Ureter (tissue), 1 donor: Measurements from ENCODE around the genes CPEB2 and FGFBP1.

DNA sequence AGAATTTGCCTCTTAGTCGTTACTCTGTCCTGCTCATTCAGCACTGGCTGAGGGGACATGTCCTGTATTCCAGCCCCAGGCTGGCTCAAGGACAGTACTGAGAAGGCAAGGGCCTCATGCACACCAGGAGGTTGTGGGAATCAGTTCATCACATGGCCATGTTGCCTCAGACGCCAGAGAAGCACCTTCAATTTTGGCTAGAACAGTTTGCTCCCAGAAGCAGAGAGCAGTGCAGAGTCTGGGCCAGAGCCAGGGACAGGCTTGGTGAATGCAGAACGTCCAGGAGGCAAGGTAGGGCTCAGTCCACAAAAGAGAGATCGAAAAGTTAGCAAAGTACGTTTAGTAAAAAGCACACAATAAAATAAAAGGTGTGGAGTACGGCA is 1.1 kb upstream of the SLC2A9 start:
- PRO-cap = no peak

GRCh38 chr4:10023744-10024164 is 2.5 kb upstream of the SLC2A9 start:
- PRO-cap = no peak

- PRO-cap = no peak
Observed at GRCh38 chr4:10072126-10073437, 44.0 kb downstream of the WDR1 start.

GRCh38 chr4:10093668-10094581 is 22.7 kb downstream of the WDR1 start:
- PRO-cap = no peak

- PRO-cap = no peak
Observed at GRCh38 chr4:10094582-10095676, 21.7 kb downstream of the WDR1 start.

- PRO-cap = no peak
Observed at GRCh38 chr4:10584024-10584362, 100.6 kb downstream of the CLNK start.

DNA sequence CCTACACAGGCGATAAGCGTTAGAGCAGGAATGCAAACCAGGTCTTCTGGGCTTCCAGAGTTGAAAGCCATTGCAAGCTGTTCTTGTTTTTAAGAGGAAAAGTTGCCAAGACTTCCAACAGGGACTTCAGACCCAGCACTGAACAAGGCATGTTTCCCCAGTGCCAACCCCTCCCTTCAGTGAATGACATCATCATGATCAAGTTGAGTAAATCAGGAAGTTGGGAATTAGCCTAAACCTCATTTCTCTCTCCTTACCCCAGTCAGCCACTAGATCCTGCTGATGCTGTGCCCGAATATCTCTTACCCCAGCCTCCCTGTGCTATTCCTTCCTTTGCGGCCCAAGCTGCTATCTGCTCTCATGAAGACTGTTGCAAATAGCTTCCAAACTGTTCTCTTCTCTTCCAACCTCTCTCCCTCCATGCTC is 355.0 kb downstream of the HS3ST1 start:
- PRO-cap = no peak

- PRO-cap = no peak
Observed at GRCh38 chr4:11336642-11336874, 92.1 kb downstream of the HS3ST1 start.

- PRO-cap = no peak
Observed at GRCh38 chr4:11426661-11428004, 1.6 kb downstream of the HS3ST1 start.

DNA sequence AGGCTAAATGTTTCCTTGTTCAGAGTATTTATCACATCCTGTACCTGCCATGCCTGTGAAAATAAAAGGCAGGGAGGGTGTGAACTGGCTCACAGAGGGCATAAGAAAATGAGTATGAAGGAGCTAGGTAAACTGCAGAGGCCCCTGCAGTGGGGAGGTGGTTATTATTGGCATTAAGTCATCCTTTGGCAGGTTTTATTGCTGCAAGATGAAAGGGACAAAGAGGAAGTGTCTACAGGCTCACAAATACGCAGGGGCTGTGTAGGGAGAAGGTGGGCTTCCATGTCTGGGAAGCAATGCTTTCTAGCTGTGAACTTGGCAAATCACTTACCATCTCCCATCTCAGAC is 76.9 kb upstream of the HS3ST1 start:
- PRO-cap = no peak

- PRO-cap = no peak
Observed at GRCh38 chr4:11624886-11625325, 196.2 kb upstream of the HS3ST1 start.

DNA sequence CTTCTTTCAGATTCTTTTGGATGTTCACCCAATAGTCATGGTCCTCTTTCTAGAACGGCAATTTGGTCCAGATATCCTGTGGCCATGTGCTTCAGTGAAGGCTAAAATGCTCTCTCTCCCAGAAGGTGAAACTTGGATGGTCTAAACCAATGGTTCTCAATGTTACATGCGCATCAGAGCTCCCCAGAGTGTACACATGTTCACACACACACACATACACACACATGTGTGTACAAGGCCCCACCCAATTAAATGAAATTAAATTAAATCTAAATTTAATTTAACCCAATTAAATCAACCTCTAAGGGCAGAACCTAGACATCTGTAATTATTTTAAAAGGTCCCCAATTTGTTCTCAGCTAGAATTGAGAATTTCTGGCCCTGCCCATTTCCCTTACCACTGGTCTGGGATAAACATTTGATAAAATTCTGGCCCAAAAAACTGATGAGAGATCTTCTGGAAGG is 127.3 kb downstream of the RAB28 start:
- PRO-cap = no peak

DNA sequence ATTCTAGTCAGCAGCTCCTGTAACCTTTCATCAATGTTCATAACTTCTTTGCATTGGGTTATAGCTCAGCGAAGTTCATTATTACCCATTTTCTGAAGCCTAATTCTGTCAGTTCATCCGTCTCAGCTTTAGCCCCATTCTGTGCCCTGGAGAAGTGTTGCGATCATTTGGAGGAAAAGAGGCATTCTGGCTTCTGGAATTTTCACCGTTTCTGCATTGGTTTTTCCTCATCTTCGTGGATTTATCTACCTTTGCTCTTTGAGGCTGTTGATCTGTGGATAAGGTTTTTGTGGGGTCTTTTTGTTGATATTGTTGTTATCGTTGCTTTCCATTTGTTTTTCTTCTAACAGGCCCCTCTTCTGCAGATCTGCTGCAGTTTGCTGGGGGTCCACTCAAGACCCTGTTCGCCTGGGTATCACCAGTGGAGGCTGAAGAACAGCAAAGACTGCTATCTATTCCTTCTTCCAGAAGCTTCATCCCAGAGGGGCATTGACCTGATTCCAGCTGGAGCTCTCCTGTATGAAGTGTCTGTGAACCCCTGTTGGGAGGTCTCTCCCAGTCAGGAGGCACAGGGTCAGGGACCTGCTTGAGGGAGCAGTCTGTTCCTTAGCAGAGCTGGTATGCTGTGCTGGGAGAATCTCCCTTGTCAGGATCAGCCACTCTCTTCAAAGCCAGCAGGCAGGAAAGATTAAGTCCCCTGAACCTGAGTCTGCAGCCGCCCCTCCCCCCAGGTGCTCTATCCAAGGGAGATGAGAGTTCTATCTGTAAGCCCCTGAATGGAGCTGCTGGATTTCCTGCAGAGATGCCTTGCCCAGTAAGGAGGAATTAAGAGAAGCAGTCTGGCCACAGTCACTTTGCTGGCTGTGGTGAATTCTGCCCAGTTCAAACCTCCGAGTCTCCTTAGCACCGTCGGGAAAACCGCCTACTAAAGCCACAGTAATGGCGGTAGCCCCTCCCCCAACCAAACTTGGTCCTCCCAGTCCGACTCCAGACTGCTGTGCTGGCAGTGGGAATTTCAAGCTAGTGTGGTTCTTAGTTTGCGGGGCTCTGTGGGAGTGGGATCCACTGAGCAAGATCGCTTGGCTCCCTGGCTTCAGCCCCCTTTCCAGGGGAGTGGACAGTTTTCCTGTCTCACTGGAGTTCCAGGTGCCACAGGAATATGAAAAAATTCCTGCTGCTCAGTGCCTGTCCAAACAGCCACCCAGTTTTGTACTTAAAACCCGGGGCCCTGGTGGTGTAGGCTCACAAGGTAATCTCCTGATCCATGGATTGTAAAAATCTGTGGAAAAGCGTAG is 38.4 kb downstream of the RAB28 start:
- PRO-cap = no peak

DNA sequence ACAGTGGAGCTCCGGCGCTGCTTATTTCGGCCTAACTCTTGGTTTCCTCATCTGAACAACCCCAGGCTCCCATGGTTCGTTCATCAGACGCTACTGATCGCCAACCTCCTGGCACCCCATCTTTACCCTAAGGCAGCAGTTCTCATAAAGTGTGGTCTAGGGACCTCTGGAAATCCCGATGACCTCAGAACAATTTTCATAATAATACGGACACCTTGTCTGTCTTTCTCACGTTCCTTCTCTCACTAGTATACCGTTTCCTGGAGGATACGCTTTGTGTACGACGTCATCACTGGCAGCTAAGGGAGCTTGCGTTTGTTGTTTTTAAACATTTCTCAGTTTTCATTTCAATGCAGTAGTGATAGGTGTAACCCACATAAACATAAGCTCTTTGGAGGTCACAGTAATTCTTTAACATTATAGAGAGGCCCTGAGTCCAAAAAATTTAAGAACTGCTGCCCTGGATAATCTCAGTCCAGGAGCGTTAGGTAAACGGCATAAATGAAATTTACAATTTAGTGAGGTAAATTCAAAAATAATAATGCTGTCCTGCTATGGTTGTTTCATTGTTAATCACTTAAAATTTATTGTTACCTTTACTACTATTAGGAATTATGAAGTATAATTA is 855 bp upstream of the RAB28 start:
- PRO-cap = no peak

DNA sequence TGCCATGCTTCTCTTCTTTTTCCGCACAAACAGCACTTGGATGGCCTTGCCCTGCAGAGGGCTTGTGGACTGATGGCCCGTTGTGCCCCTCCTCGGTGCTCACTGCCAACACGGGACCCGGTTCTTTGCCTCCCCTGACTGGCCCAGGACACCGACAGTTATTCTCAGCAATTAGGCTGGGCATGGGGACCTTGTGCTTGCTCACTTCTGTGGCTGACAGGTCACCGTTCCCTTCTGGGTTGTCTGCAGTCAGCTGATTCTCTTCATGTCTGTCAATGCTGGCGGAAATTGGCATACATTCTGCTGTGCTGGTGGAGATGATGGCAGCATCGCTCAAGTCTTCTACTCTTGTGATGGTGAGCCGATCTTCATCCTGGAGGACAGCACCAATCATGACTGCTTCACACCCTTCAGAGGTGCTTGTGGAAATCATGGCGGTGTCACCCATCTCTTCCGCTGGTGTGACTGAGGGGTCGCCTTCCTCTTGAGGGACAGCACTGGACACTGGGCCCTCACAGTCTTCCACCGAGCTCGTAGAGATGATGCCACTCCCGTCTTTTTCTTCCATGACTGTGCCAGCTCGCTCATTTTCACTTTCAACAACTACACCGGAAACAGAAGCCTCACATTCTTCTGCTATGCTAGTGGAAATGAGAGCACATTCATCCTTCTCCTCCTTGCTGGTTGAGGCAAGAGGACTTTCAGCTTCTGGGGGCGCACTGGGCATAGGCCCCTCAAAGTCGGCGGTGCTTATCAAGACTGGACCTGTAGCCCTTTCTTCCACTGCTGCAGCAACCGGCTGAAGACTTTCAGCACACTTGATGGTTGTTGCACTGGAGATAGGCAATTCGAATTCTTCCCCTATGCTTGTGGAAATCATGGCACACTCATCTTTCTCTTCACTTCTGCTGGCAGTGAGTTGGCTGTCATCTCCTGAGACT is 27.7 kb downstream of the BOD1L1 start:
- PRO-cap = no peak

DNA sequence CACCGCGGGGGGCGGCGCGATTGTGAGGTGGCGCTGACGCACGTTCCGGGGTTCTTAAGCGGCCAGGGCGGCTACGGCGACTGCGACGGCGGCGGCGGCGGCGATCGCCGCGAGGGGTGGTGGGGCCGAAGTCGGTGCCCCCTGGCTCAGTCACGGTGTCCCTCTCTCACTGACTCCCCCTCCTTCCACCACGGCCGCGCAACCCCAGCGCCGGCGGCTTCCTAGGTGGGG is at the start of gene CPEB2:
CPEB2 (plus strand) TSS at position 83 of the 231 bp plus-strand sequence.
- PRO-cap = bidirectional peak, plus-strand start at position 83 of the sequence, minus-strand start outside the sequence

DNA sequence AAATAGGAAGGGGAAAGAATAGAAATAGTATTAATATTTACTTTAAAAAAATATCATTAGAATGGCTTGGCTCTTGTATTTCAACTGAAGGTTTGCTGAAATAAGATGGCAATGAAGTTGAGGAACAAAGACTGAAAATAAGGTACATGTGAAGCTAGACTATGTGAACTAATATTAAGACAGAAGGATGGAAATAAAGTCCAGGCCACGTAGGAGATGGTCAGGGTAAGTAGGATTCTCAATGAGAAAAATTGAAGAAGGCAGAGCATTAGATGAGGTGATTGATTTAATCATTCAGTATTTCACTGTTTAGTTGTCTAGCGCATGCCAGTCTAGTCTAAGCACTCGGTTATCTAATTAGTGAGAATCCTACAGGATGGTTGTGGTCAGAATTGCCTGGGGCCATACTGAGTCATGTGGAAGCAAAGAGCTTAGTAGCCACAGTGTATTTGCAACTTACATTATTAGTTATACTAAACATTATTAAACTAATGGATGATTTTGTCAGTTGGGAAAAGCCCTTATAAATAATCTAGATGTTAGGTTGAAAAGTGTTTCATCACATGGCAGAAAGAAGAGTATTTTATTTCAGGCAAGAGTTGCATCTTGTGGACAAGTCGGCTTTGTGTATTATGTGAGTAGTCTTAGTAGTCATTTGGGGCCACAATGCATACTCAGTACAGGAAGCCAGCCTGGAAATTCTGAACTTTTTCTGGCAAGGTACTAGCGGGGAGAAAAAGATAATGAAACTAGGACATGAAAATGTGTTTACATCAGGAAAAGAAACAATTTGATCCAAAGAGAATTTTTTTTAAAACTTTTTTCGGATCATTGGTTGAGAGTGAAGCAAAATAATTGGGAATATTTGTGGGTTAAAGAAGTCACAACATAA is 31.8 kb downstream of the CPEB2 start:
- PRO-cap = no peak

DNA sequence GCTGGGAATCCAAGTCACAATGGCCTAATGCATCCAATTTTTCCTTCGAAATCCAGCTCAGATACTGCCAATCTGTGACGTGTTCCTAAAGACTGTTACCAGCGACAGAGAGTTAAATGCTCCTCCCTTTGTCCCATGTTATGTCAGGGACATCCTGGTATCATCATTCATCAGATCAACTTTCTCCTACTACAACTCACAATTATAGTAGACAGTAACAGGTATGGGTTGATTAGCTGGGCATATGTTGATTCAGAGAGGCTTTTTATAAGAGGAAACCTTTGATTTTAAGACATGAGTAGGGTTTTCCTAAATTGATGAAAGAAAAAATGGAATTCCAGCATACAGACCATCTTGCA is 143.8 kb downstream of the CPEB2 start:
- PRO-cap = no peak

DNA sequence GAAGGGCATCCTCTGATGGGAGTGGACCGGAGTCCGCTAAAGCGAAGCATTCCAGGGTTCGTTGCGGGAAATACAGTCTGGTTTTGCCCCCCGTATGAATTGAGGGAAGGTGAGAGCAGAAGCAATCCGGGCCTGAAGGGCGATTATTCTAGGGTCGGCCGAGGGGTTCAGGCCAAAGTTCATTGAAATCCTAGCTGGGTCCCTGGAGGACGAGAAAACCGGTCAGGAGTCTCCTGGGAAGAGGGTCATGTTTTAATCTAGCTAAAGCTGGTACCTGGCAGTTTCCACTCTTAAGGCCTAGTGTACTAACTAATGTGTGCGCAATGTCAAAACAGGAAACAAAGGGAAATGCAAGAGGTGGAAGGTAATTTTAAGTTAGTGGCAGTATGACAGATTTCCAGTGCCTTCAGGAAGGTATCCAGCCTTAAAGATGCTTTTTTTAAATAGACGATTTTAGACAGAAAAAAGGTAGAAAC is 324 bp downstream of the FAM200B start:
- PRO-cap = no peak

GRCh38 chr4:15938130-15938815 is at the start of gene FGFBP1:
FGFBP1 (minus strand) TSS chr4:15938740.
- PRO-cap = no peak